HTR-8/SVneo (cell line): ENCODE measurements around a stretch of chr10.

DNA sequence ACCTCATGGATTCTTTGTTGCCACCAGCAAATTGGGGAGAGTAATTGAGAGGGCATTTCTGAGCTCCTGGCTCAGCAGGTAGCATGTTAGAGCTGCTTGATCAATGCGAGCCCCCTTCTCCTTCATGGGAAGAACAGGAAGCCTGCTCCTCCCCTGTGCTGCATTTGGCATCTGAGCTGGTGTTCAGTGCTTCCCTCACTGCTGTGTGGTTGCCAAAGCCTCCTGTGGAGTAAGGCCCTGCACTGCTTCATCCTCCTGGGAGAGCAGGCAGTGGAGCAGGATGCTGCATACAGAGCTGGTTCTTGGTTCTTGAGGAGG is 127.3 kb upstream of the INSYN2A start:
- RRBS = no CpG with 5 or more reads among the region's 1 CpG

- RRBS = no CpG with 5 or more reads among the region's 14 CpGs
Measured at GRCh38 chr10:127942292-127943239, 35.7 kb downstream of the PTPRE start.

DNA sequence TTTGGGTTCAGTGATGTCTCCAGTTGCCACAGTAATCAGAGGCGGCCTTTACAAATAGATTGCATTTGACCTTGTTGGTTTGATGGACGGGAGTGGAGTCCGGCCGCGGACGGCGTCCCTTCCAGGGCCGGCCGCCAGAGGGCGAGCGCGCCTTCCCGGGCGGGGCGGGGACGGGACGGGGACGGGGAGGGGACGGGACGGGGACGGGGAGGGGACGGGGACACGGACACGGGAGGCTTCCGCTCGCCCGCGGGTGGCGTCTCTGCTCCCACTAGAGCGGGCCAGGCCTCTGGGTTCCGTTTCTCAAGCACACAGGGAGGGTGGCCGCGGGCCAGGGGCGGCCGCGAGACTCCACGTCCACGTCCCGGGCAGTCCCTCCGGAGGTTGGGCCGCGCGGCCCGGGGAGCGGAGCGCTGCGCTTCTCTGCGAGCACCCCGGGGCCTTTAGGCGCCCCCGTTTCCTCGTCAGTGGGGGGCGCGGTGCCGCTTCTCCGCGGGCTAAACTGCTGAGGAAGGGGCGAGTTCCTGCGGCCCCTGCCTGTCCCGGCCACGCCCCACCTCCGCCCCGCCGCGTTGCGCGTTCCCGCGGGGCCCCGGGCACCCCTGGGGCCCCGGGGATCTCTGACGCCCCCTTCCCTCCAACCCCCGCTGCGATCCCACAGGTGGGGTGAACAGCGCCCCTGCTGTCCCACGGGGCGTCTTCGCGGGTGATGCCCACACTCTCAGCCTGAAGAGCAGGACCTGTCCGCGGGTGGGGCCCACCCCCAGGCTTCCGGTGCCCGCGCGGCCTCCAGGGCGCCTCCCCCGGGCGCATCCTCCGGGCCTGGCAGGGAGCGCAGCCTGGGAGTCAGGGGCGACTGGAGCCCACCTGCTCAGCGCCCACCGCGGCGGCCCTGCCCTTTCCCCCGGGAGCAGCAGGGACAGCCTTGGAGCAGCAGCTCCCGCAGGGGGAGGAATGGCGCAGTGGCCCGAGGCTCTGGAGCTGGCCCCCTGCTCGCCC is 84.3 kb upstream of the MKI67 start:
- RRBS = 45% methylated on average over 30 of the region's 100 CpGs

DNA sequence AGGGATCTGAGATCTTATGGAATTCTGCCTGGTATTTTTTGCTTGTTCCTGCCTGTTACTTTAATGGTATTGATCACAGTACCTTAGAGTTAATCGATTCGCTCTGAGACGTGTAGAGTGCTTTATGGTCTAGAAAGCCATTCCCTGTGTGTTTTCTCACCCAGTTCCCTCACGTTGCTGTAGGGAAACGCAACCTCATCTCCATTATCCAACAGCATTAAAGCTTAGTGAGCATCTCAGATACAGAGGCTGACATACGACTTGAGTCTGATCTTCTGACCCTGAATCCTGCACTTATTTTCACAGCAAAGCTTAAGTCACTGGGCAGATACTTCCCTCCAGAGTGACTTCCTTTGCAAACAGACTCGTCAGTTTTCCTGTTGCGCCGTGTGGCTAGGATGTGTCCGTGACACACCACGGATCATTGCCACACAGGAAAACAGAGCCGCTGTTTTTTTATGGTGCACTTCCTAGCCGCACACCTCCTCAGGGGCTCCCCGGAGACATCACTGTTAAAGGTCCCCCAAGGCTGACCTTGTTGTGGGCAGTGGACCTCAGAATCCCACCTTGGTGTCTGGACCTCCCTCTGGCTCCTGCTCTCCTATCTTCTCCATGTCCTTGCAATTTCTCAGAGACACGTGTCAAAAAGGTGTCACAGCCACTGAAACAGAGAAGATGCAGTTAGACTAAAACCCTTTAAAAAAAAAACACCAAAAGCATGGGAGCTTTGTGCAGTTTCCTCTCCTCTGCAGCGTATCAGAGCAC is 94.9 kb upstream of the MKI67 start:
- RRBS = no CpG with 5 or more reads among the region's 16 CpGs

- RRBS = no CpG with 5 or more reads among the region's 5 CpGs
Measured at GRCh38 chr10:128854806-128855358, 612.2 kb upstream of the MGMT start.

- RRBS = no CpG with 5 or more reads among the region's 32 CpGs
Measured at GRCh38 chr10:130105553-130106350, 4.9 kb downstream of the C10orf143 start.

DNA sequence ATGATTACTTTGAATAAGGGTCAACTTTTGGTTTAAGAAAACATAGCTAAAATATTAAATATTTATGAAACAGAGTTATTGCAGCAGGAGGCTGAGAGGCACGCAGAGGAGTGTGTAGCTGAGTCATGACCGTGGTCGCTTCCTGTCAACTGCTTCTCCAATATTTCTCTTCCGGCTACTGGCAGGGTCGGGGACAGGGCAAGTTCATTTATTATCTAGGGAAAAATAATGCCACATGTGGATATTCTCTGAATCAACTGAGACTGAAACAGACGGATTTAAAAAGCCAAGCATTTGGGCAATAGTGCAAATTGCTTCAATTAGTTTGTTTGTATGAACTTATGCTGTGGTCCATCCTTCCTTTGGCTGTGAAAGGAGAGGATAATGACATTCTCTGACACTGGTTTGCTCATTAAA is 495.3 kb downstream of the GLRX3 start:
- RRBS = no CpG with 5 or more reads among the region's 6 CpGs

DNA sequence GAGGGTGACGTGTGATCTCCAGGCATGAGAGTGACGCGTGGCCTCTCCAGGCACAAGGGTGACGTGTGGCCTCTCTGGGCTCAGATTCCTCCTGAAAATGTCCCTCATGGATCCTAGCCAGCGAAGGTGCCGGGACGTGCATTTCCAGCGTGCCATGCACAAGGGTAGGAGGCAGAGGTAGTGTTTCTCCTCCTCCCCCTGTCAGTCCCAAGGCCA is 164.5 kb upstream of the TCERG1L start:
- RRBS = no CpG with 5 or more reads among the region's 8 CpGs

DNA sequence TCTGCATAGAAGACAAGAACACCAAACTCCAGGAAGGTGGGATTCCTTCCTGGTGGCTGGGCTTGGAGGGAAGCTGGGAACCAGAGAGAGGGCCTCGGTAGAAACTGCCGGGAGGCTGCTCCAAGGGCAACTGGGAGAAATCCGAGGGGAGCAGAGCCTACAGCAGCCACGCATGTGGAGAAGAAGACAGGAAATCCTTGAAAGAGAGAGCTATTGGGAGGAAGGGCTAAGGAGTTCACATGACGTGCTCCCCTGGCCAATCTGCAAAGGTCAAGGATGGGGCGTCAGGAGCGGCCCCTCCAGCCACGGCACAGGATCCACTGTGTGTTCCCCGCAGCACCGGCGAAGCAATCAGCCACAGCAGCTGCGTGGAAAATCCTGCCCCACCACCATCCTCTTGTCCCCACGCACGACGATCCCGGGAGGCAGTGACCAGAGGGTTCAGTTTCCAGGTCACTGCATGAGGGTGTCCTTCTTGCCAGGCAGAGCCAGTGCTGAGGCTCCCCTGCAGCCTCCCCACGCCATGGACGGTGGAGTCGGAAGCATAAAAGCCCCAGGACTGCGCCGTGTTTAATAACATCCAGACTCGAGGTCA is 8.7 kb upstream of the PPP2R2D start:
- RRBS = no CpG with 5 or more reads among the region's 22 CpGs

DNA sequence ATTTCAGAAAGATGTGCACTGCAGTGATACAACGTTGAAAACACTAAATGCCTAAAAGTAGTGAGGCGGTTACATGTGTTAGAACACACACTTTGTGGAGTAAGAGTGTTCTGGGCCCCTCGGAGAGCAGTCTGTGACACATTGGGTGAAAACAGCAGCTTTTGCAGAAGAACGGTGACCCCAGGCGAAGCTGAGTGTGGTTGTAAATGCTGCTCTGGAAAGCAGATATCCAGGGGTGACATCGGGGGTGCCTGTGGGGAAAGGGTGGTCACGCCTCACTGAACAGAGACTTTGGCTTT is 13.7 kb downstream of the PPP2R2D start:
- RRBS = no CpG with 5 or more reads among the region's 7 CpGs

DNA sequence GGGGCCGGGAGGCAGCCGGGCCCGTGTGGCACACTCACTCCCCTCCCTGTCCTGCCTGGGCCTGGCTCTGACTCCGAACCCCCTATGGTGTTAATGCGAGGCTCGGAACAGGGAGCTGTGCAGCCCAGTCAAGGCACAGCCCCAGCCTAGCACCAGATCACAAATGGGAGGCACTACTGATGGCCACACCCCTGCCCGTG is 36.9 kb downstream of the DPYSL4 start:
- RRBS = 100% methylated on average over 1 of the region's 7 CpGs

GRCh38 chr10:132248783-132249552 is 58.8 kb downstream of the STK32C start:
- RRBS = 98% methylated on average over 10 of the region's 32 CpGs

DNA sequence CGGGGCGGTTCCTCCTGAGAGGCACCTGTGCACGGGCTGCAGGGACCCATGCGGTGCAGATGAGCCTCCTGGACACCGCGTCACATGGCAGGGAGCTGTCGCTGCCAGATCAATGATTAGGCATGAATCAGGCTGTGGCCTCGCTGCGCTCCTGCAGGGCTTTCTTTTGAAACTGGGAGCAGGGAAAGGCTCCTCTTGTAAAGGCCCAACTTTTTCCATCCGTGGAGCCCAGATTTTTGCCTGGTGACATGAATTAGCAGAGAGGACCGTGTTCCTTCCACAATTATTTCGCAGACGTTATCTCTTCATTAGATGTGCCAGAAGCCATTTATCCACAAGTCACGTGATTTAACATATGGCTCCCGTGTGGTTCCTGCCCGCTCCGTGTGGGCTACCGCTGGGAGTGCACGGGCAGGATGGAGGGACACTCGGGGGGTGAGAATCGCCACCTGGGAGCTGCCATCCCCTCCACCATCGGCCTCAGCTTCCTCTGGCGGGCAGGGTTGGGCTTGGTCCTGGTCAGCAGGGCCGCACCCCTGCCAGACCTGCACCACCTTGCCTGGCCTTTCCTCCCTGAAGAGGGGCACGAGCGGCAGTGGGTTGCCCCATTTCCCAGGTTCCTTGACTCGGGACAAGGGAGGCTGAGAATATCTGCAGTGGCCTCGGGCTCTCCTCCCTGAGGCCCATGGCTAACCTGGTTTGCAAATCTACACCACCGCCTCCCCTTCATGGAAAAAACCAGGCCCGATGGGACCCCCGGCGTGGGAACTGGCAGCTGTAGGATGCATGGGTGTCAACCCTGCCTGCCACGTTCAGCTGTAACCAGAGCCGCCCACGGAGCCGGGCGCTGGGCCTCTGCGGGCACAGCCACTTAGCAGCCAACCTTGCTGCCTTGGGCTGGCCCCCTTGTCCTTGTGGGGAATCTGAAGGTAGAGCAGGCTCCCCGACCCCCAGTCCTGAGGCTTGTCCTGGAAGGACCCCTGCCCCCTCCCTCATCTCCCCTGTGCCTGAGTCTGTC is 1.3 kb downstream of the PWWP2B start:
- RRBS = 81% methylated on average over 6 of the region's 39 CpGs

DNA sequence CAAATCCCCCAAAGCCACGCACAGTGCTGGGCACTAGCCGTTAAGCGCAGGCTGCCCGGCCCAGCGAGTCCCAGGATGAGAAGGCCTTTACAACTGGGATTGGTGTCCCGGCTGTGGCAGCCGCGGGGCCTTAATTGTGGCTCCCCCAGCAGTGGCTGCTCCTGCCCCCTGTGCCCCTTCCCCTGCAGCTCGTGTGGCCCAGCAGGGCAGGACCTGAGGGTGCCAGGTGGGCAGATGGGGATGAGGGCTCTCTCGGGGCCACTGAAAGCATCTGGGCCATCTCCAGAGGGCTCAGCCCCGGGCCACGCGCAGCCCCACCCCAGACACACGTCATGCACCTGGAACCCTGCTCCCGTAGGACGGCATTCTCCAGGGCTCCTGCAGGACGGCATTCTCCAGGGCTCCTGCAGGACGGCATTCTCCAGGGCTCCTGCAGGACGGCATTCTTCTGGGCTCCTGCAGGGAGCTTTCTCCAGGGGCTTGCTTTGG is 6.7 kb downstream of the PWWP2B start:
- RRBS = no CpG with 5 or more reads among the region's 19 CpGs

DNA sequence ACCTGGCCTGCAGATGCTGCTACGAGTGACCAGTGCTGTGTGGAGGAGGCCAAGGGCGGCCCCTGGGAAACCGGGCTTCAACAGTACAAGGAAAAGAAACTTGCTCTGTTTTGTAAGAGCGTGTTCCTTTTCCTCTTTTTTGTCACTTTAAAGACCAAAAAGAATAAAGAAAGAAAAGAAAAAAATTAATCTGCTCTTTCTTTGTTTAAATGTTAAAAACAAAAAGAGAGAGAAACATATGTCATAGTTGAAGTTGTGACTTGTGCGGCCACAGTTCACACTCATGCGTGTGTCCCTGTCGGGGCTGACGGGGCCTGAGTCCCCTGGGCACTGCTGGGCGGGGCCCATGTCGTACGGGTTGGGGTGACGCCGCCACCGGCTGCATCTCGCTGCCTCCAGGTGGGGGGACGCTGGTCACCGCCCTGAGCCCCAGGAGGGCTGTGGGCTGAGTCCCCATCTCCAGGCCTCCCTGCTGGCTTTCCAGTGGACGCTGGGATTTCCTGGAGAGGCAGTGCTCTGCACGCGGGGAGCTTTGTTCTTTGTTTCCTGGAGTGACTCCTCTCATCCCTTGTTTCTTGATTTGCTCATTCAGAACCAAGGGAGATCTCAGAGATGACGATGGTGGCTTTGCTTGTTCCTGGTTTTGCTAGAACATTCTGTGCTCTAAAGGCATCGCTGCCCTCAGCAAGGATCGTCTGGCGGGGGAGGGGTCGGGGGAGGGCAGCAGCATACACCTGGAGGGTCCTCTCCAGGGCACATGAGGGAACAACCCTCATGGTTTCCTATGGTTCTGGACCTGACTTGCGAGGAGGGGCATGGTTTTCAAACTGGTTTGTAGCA is 20.9 kb downstream of the PWWP2B start:
- RRBS = no CpG with 5 or more reads among the region's 26 CpGs

DNA sequence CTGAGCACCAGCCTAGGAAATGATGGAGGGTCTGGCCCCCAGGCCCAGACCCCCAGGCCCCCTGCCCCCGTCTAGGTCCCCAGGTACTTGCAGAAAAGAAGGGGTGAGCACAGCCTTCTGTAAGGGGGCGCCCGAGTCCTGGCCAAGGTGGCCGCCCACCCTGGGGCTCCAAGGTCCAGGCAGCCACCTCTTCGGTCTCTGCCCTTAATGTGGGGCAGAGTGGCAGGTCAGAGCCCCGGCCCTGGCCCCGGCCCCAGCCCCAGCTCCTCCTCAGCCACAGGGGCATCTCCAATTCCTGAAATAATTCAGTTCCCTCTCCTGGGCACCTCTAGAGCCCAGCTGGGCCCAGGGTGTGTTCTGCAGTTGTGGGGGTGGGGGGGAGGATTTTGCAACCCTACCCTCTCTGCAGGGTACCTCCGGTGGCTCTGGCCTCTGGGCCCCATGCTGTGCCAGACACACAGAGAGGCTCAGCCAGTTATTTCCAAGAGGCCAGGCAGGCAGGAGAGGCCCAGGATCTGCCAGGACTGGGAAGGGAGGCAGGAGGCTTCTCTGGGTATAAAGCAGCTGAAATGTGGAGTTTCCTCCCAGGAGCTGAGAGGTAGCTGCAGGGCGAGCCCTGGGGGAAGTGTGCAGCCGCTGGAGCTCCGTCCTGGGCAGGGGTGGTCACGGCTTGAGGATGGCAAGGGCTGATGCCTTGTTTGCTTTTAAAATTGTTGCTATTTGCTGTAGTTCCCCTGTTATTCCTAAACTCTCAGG is 47.9 kb downstream of the PWWP2B start:
- RRBS = no CpG with 5 or more reads among the region's 12 CpGs

DNA sequence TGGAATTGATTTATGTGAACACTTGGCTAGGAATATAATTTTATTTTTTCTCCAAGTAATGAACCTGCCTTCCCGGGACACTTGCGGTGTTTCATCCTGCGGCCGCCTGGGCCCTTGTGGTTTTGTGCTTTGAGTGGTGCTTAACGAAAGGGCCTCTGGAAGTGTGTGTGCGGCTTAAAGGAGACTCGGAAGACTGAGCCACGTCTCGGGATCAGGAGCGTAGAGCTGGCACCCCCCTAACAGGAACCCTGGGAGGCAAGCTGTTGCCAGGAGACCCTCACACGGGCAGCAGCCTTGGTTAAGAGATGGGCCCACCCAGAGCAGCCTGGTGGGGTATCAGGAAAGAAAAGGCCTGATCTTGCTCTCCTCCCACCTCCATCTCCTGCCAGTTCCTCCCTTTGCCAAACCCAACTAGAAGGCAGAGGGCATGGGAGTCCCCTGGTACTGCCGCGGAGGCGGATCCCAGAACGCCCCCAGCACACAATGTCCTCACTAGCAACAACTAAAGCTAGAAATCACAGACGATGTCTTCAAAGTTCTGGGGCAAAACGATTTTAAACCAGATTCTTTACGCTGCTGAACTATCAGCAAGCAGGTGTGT is 67.2 kb upstream of the INPP5A start:
- RRBS = no CpG with 5 or more reads among the region's 18 CpGs

GRCh38 chr10:132479630-132480267 is 57.8 kb upstream of the INPP5A start:
- RRBS = no CpG with 5 or more reads among the region's 15 CpGs

- RRBS = no CpG with 5 or more reads among the region's 25 CpGs
Measured at GRCh38 chr10:132586213-132586727, 48.7 kb downstream of the INPP5A start.

DNA sequence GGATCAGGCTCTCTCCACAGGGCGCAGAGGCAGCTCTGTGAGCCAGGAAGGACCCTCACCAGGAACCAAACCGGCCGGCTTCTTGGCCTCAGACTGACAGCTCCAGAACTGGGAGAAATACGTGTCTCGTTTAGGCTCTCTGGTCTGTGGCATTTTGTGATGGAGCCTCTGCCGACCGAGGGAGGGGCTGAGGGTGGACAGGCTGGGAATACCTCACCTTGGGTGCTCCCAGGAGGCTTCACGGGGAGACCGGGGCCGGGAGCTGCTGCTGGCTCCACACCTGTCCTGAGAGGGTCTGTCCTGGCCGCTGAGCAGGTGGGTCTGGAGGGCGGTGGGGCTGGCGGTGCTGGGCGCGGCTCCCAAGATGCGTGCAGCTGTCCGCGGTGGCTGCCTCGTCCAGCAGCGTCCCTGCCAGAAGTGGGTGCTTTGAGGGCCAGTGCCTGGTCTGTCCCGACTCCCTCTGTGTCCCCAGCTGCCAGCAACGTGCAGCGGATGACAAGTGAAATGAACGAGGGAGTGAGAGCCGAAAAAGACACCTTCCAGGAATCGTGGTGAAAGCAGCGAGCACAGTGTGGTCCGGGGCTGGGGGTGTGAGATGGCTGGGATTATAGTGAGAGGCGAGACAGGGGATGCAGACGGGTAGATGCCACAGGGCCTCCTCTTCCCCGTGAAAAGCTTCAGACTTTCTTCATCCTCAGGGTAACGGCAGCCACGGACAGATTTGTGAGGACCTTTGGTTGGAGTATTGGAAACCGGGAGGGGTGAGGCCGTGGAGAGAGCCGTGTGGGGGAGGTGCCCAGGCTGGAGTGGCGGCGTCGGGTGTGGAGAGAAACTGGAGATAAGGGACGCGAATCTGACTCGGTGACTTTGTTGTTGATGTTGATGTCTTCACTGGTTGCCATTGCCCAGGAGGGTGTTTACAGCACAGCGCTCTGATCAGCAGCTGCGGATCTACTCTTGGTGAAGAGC is 89.8 kb downstream of the INPP5A start:
- RRBS = no CpG with 5 or more reads among the region's 44 CpGs